HT-29 (cell line): ENCODE results near the gene RABEP2.

- RAMPAGE, long total RNA = no peak
These were observed 14.1 kb downstream of the RABEP2 start for GRCh38 chr16:28910851-28911360.

GRCh38 chr16:28924389-28925312 is at the start of gene RABEP2:
RABEP2 (minus strand) TSS chr16:28925238.
- RAMPAGE, long total RNA = no peak

GRCh38 chr16:28951080-28951831 is 519 bp downstream of the NFATC2IP start:
- RAMPAGE, long total RNA = no peak

DNA sequence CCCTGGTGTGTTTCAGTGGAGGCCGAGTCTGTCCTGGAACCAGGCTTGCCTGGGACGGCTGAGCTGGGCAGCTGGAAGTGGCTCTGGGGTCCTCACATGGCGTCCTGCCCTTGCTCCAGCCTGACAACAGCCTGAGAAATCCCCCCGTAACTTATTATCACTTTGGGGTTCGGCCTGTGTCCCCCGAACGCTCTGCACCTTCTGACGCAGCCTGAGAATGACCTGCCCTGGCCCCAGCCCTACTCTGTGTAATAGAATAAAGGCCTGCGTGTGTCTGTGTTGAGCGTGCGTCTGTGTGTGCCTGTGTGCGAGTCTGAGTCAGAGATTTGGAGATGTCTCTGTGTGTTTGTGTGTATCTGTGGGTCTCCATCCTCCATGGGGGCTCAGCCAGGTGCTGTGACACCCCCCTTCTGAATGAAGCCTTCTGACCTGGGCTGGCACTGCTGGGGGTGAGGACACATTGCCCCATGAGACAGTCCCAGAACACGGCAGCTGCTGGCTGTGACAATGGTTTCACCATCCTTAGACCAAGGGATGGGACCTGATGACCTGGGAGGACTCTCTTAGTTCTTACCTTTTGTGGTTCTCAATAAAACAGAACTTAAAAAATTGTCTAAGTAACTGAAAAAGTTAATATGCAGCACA is 5.4 kb downstream of the LAT start:
- RAMPAGE, long total RNA = no peak

DNA sequence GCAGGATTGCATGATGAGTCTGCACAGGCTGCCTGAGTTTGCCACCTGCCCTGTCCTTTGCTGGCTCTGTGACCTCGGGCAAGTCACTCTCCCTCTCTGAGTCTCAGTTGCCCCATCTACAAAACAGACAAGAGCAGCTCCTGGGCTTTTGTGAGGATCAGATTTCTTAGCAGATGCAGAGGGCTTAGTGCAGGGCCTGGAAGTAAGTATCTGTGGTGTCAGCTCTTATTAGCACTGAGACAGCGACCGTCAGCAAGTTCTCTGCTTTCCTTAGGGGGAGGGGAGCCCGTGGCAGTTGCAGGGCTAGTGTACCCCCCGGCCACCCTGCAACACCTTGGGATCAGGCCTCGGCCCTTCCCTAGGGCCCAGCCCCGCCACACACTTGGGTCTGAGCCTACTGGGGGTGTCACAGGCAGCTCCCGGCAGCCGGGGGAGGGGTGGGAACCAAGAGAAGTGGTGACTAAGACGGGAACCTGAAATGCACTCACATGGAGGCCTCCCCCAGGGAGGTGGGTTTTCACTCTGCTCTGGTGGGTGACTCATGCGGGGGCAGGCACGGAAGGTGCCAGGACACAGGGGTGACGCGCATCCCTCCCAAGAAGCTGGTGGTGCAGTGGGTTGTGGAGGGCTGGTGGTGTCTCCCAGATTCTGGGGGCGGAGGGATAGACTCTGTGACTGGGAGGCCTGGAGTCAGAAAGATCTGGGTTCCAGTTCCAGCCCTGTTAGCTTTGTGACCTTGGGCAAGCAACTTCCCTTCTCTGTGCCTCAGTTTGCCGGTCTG is 44.3 kb downstream of the LAT start:
- RAMPAGE, long total RNA = no peak

- RAMPAGE, long total RNA = no peak
These were observed 129.8 kb downstream of the LAT start for GRCh38 chr16:29114399-29115387.

DNA sequence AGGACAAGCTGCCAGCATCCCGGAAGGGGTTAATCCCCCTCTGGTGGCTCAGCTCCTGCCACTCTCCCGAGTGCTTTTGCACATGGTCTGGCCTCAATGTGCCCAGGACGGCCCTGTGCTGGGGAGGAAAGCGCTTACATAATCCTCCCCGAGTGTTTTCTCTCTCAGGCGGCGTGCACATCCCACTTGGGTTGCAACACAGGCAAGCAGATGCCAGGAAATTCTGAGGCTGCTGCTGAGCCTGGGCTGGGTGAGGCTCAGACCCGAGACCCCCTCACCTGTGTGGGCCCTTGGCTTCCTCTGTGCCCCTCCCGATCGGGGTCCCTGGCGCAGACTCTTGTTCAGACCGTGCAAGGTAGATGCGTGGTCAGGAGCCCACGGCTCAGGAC is 144.6 kb downstream of the LAT start:
- RAMPAGE, long total RNA = no peak

DNA sequence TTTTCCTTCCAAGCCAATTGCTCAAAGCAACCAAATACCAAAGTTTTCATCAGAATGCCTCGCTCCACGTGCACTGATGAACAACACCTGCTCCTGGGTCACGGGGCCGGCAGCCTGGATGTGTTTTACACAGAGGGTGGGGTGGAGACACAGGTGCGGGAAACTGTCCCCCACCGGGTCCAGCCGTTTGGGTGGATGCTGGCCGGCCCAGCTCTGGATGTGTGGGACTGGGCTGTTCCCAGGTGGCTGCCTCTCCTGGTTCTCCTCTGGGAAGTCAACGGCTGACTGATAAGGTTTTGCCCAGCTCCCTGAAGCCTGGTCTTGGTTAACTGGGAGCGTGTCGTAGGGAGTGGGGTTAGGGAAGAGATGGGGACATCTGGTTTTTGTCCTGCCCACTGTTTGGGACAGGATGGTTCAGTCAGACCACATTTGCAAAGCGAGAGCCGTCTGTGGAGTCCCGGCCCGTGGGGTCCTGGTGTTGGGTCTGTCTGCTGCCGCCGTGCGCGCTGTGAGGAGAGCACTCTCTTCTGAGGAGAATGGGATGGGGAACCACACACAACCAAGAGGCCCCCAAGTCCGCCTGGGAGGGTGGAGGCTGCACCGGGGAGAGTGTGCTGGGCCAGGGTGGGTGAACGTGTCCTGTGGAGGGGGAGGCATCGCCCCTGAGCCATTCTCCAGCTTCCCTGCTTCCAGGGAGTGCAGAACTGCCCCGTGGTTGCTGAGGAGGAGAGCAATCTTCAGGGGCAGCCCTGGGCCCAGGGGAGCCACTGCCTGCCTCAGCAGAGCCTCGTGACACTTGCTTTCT is 173.0 kb downstream of the LAT start:
- RAMPAGE, long total RNA = no peak

GRCh38 chr16:29321504-29322111 is 84.9 kb downstream of the NPIPB11 start:
- RAMPAGE, long total RNA = no peak

DNA sequence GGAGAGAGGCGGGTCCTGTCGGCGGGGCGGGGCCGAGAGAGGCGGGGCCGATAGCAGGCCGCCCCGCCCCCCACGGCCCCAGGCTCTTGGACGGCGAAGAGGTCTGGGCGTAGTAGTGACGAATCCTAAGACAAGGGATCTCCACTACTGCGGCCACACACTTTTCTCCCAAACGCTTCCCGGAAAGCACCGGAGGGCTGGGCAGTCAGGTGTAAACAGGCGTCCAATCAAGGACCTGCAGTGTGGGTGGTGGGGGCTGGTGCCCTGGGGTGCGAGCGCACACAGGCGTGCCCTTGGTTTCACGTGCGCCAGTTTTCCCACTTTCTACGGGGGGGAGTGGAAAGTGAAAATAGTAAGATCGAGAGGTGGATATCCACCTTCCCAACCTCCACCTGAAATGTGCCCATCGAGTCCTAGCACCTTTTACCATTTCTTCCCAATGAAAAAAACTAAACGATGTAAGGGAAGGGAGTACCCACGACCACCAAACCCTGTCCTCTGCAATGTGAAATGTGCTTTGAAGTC is 67.6 kb upstream of the SPN start:
- RAMPAGE, long total RNA = no peak

GRCh38 chr16:29629317-29629711 is 33.7 kb upstream of the SPN start:
- RAMPAGE, long total RNA = no peak

DNA sequence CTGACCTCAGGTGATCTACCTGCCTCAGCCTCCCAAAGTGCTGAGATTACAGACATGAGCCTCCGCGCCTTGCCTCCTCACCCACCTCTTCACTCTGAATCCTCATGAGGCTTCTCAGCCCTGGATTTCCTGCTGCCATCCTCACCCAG is 2.1 kb downstream of the SPN start:
- RAMPAGE, long total RNA = no peak

GRCh38 chr16:29741568-29741880 is 4.3 kb downstream of the C16orf54 start:
- RAMPAGE, long total RNA = no peak

- RAMPAGE, long total RNA = no peak
These were observed 4.0 kb downstream of the C16orf54 start for GRCh38 chr16:29741881-29742144.

DNA sequence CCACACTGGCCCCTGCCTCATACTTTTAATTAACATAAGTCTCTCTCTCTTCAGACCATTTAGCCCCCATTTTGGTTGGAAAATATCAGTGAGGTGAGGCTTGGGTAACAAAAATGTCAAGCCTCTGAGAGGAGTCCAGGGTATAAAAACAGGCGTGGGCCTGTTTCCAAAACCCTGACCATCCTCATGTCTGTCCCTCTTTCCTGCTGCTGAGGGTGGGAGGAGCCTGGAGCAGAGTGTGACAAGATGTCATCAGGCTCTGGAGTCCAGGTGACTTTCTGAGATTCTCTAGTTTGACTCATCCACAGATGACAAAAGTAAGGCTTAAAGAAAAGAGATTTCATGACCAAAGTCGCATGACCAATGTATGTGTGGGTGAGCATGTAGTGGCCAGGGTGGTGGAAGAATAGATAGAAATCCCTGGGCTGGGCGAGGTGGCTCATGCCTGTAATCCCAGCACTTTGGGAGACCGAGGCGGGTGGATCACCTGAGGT is 1.1 kb upstream of the C16orf54 start:
- RAMPAGE, long total RNA = no peak

DNA sequence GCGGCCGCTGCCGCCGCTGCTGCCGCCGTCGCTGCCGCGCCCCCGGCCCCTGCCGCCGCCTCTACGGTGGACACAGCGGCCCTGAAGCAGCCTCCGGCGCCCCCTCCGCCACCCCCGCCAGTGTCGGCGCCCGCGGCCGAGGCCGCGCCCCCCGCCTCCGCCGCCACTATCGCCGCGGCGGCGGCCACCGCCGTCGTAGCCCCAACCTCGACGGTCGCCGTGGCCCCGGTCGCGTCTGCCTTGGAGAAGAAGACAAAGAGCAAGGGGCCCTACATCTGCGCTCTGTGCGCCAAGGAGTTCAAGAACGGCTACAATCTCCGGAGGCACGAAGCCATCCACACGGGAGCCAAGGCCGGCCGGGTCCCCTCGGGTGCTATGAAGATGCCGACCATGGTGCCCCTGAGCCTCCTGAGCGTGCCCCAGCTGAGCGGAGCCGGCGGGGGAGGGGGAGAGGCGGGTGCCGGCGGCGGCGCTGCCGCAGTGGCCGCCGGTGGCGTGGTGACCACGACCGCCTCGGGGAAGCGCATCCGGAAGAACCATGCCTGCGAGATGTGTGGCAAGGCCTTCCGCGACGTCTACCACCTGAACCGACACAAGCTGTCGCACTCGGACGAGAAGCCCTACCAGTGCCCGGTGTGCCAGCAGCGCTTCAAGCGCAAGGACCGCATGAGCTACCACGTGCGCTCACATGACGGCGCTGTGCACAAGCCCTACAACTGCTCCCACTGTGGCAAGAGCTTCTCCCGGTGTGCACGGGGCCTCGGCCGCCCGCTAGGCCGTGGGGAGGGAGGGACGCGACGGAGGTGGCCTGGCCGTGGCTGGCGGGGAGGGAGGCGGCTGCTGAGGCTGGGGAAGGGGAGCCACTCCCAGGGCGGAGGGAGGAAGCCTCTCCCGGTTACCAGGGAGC is 1.0 kb downstream of the MAZ start:
- RAMPAGE, long total RNA = no peak

DNA sequence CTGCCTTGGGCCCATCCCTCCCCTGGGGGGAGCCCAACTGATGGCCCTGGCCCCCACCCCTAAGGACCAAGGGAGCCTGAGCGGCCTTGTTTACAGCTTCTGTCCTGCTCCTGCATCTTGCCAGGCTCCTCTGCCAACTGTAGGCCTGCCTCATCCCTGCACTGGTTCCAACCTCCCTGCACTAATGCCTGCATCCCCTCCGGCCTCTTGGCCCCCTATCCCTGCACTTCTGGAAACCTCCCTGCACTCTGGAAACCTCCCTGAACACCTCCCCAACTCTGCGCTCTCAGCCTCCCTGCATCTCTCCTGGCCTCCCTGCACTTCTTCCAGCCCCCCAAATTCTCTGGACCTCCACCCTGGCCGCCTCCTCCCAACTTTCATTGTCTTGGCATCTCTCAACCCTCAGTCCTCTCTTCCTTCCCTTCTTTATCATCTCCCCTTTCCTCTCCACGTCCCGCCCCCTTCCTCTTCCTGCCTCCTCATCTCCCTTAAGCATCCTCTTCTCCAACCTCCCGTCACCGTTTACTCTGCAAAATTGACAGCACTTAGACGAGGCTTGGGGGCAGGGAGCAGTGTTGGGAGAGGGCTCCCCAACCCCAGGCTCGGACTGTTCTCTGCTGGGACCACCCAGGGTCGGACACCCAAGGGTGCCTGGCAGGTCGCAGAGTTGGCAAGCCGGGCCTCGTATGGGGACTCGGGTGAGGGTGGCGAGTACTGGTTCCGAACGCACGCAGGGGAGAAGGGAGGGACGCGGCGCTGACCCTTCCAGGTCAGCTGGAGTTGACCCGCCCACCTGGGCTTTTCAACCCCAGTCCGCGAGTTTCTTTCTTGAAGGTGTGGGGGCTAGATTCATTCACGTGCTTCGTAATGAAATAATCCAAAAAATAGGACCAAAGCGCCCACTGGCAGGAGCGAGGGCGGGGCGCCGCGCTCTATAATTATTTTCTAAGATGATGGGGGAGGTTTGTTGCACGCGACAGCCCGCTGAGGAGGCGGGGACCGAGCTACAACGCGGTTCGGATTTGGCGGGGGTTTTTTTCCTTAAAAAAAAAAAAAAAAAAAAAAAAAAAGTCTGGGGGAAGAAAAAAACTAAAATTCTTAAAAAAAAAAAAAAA is 913 bp upstream of the PAGR1 start:
- RAMPAGE, long total RNA = no peak

DNA sequence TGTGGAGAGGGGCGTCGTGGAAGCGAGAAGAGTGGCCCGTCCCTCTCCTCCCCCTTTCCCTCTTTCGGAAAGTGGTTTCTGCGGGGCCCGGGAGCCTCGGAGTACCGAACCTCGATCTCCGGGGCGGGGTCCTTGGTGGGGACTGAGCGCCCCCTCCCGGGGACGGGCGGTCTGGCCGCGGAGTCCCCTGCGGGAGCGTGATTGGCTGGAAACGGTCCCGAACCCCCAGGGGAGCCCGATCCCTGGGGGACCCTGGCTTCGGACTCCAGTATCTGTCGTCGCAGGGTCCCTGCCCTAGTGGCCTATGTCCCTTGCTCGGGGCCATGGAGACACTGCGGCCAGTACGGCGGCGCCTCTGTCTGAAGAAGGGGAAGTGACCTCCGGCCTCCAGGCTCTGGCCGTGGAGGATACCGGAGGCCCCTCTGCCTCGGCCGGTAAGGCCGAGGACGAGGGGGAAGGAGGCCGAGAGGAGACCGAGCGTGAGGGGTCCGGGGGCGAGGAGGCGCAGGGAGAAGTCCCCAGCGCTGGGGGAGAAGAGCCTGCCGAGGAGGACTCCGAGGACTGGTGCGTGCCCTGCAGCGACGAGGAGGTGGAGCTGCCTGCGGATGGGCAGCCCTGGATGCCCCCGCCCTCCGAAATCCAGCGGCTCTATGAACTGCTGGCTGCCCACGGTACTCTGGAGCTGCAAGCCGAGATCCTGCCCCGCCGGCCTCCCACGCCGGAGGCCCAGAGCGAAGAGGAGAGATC is 443 bp downstream of the PAGR1 start:
- RAMPAGE, long total RNA = start-site peak on the plus strand centred at position 637 of the sequence, 18 bp wide, 26 and 22 reads in 2 replicates

GRCh38 chr16:29821749-29822159 is 1.5 kb downstream of the MVP start:
- RAMPAGE, long total RNA = no peak

DNA sequence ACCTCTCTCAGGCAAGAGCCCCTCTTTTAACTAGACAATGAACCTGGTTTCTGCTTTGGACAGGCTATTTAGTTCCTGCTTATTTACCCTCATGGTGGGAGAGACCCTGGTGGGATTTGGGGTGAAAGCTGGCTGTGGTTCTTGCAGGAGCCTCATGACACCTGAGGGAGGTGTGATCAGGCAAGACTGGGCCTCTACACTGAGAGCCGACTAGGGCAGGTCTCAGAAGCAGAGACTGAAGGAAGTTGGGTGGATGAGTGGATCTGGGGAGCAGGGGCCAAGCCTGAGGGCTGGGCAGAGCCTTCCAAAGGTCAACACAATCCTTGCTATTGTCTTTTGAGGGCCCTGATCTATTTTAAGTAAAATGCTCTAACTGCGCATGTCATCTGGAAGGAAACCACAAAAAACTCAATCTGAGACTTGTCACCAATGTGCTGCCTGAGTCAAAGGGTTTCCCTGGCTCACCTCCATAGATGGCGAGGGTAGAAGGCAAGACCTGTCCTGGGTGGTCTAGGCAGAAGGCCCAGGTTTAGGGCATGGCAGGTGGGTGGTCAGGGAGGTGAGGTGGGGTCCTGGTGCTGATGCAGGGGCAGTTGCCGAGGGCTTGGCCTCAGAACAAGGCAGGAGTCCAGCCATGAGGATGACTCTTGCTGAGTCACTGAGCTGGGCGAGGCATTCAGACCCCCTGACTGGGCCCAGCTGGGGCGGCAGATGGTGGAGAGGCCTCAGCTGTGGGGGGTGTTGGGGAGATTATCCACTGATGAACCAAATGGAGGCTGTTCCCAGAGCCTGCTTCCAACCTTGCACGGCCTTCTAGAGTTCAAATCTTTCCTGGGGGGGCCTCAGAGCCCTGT is 5.0 kb downstream of the MVP start:
- RAMPAGE, long total RNA = no peak